Measurements from ENCODE around the genes ZBTB4 and DNAH2.

DNA sequence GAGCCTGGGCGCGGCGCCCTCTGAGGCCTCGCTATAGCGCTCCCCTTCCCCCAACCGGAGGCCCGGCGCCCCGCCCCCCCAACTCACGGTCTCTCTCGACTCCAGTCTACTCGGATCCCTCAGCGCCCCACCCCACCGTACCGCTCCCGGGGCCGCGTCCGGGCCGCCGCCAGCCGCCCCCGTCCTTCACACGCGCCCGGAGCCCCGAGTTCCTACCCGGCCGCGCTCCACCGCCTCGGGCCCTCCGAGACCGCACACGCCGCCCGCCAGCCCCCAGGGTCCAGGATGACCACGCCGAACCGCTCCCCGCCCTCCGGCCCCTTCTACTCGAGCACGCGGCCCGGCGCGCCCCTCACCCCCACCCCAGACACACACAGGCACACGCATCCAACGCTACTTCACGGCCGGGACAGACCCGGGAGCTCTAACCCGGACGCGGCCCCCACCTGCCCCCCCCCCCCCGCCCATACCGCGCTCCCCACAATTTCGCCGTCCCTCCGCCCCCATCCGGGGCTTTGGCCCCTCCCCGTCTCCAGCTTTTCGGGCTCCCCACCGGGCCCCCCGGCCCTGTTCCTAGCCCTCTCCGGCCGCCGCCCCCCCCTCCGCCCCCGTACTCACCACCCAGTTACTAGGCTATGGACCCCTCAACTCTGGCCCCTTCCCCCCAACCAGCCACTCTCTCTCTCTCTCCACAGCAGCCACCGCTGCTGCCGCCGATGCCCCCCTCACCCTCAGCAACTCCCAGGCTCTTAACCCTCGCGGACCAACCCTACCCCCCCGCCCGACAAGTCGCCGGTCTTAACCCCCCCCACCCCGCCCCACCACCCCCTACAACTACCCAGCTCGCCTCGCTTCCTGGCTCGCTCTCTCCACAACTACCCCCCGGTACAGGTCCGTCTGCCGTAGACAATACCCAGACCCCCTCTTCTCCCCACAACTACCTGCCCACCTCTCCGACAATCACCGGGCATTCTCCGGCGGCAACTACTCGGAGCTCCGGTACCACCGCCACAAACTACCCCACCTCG lies 1.1 kb downstream of the PHF23 start:
CAGE:
- cytosol, long polyA minus RNA, result no peak
- cytosol, long polyA plus RNA, result start-site peak on the minus strand centred at position 495 of the sequence, 562 bp wide, 66 and 33 reads in 2 replicates
- long polyA plus RNA, result no peak
- nucleus, long polyA minus RNA, result no peak
- nucleus, long polyA plus RNA, result start-site peak on the minus strand centred at position 425 of the sequence, 66 bp wide, 46 and 33 reads in 2 replicates

GRCh38 chr17:7251854-7252170 lies 203 bp upstream of the ELP5 start:
CAGE:
- cytosol, long polyA minus RNA, result start-site peak on the minus strand at chr17:7251947-7251998, 199 reads
- cytosol, long polyA plus RNA, result start-site peak on the minus strand at chr17:7251968-7252003, 674 and 138 reads in 2 replicates
- long polyA plus RNA, result start-site peak on the minus strand at chr17:7251960-7251992, 97 and 255 reads in 2 replicates
- nucleus, long polyA minus RNA, result start-site peak on the minus strand at chr17:7251972-7251983, 98 reads
- nucleus, long polyA plus RNA, result no peak

DNA sequence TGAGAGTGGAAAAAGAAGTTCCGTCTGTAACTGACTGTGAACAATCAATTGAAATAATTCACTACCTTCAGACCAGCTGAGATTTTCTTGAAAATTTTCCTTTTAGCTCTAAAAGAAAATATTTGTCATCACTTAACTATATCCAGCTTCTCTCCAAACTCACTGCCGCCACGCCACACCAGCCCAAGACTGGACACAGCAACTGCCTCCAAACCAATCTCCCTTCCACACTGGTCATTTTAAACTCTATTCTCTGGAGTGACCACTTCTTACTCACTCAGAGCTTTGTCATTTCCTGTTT lies 3.8 kb upstream of the CLDN7 start:
CAGE:
- cytosol, long polyA minus RNA, result no peak
- cytosol, long polyA plus RNA, result no peak
- long polyA plus RNA, result no peak
- nucleus, long polyA minus RNA, result no peak
- nucleus, long polyA plus RNA, result no peak

DNA sequence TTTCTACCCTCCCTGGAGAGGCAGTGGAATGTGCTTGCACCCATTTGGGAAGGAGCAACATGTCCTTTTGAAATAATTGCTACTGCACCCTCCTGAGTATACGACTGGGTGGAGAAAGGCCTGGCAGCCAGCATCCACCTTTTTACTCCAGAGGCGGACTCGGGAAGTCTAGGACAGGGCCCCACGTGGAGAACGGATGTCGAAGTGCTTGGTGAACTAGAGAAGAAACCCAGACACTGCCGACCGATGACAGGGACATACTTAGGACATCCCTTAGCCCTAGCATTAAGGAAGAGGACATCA lies 3.8 kb downstream of the YBX2 start:
CAGE:
- cytosol, long polyA minus RNA, result no peak
- cytosol, long polyA plus RNA, result no peak
- long polyA plus RNA, result no peak
- nucleus, long polyA minus RNA, result no peak
- nucleus, long polyA plus RNA, result no peak

GRCh38 chr17:7293627-7294323 lies 664 bp downstream of the YBX2 start:
CAGE:
- cytosol, long polyA minus RNA, result no peak
- cytosol, long polyA plus RNA, result no peak
- long polyA plus RNA, result no peak
- nucleus, long polyA minus RNA, result no peak
- nucleus, long polyA plus RNA, result no peak

DNA sequence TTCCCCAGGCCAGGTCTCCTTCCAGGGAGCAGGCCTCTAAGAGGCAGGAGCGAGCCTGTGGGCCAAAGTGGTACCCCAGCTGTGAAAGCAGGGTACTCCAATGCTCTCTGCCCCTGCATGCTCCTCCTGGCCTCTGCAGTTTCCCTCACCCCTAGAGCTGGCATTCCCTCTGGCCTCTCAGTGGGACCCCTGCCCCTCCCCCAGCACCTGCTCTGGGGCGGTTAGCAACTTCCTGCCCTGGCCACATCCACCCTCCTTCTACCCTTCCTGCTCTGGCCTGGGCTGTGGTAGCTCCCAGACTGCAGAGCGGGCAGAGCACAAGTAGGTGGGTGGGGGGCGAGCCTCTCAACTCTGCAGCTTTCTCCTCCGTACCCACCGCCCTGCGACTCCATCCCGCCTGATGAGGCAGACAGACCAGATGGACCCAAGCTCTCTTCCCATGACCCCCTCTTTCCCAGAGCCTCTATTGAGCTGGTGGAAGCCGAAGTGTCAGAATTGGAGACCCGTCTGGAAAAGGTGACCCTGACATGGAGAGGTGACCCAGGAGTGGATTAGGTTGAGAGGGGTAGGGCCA lies 612 bp downstream of the ACAP1 start:
CAGE:
- cytosol, long polyA minus RNA, result no peak
- cytosol, long polyA plus RNA, result no peak
- long polyA plus RNA, result no peak
- nucleus, long polyA minus RNA, result no peak
- nucleus, long polyA plus RNA, result no peak

CAGE:
- cytosol, long polyA minus RNA, result no peak
- cytosol, long polyA plus RNA, result no peak
- long polyA plus RNA, result no peak
- nucleus, long polyA minus RNA, result no peak
- nucleus, long polyA plus RNA, result no peak
Observed at GRCh38 chr17:7405666-7406318, 1.9 kb upstream of the NLGN2 start.

CAGE:
- cytosol, long polyA minus RNA, result no peak
- cytosol, long polyA plus RNA, result no peak
- long polyA plus RNA, result no peak
- nucleus, long polyA minus RNA, result no peak
- nucleus, long polyA plus RNA, result no peak
Observed at GRCh38 chr17:7462640-7463479, 16.6 kb downstream of the ZBTB4 start.

DNA sequence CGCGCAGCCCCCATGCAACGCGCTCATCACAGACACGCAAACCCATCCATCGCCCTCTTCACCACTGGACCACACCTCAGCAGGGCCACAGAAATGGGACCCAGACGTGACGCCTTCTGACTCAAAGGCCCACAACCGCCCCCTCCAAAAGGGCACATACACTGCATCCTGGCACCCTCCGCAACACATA lies 1.1 kb downstream of the ZBTB4 start:
CAGE:
- cytosol, long polyA minus RNA, result no peak
- cytosol, long polyA plus RNA, result no peak
- long polyA plus RNA, result start-site peak on the minus strand centred at position 75 of the sequence, 88 bp wide, 24 and 34 reads in 2 replicates
- nucleus, long polyA minus RNA, result start-site peak on the minus strand centred at position 64 of the sequence, 27 bp wide, 25 reads
- nucleus, long polyA plus RNA, result no peak

CAGE:
- cytosol, long polyA minus RNA, result start-site peak on the minus strand at chr17:7479524-7479582, 72 reads
- cytosol, long polyA plus RNA, result no peak
- long polyA plus RNA, result start-site peak on the minus strand at chr17:7479517-7479607, 43 and 42 reads in 2 replicates
- nucleus, long polyA minus RNA, result start-site peak on the minus strand at chr17:7479349-7479481, 17 reads; start-site peak on the minus strand at chr17:7479565-7479582, 40 reads
- nucleus, long polyA plus RNA, result no peak
Observed at GRCh38 chr17:7478875-7479912, at the start of gene ZBTB4. Gene ZBTB4, minus strand, starts transcription at chr17:7479631.

CAGE:
- cytosol, long polyA minus RNA, result no peak
- cytosol, long polyA plus RNA, result no peak
- long polyA plus RNA, result no peak
- nucleus, long polyA minus RNA, result no peak
- nucleus, long polyA plus RNA, result no peak
Observed at GRCh38 chr17:7510533-7511383, 29.5 kb downstream of the SLC35G6 start.

CAGE:
- cytosol, long polyA minus RNA, result start-site peak on the plus strand at chr17:7514394-7514483, 32 reads
- cytosol, long polyA plus RNA, result no peak
- long polyA plus RNA, result no peak
- nucleus, long polyA minus RNA, result no peak
- nucleus, long polyA plus RNA, result start-site peak on the plus strand at chr17:7514385-7514396, 53 and 59 reads in 2 replicates; start-site peak on the plus strand at chr17:7514470-7514557, 893 and 451 reads in 2 replicates
Observed at GRCh38 chr17:7513955-7514696, 32.9 kb downstream of the SLC35G6 start.

DNA sequence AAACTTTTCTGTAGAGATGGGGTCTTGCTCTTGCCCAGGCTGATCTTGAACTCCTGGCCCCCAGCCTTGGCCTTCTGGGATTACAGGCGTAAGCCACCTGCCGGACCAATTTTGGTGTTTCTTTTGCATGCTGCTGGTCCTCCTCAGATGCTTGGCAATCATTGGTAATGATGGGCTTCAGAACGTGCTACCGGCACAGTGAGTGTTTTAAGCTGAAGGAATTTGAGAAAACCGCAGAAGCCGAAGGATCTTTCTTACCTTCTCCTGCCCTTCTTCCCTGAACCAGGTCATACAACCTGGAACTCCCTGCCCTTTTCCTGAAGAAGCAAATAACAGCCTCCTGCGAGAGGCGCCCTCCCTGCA lies 494 bp upstream of the TNFSF12 start:
CAGE:
- cytosol, long polyA minus RNA, result no peak
- cytosol, long polyA plus RNA, result no peak
- long polyA plus RNA, result no peak
- nucleus, long polyA minus RNA, result no peak
- nucleus, long polyA plus RNA, result no peak

DNA sequence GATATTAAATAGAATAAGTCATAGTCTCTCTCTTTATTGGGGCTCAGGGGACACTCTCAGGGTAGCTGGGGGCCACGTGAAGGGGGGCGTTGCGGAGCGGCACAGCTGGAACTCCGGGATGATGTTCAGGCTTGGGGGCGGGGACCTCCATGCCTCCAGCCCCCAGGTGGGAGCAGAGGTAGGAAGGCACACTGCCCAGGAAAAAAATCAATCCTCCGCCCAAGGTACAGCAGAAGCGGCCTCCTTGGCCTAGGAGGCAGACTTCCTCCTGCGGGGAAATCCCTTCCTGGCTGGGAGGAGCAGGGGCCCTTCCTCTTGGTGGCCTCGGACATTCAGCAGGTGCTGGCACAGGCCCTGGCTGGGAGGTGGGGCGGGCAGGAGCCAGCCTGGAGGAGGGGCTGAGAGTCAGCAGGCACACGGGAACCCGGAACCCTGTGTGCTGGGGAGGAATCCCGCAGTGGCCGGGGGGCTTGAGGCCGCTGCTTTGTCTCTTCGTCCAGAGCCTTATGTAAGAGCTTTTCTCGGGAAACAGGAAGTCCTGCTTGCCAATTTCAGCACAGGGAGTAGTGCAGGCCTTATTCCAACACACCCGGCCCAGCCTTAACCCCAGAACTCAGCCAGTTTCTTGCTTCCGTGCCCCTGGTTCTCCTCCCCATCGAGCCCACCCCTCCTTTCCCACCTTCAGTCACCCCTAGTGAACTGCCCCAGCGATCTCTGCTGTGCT lies 520 bp upstream of the TNFSF13 start:
CAGE:
- cytosol, long polyA minus RNA, result start-site peak on the plus strand centred at position 412 of the sequence, 8 bp wide, 7 reads
- cytosol, long polyA plus RNA, result start-site peak on the plus strand centred at position 613 of the sequence, 640 bp wide, 121 and 9 reads in 2 replicates
- long polyA plus RNA, result no peak
- nucleus, long polyA minus RNA, result no peak
- nucleus, long polyA plus RNA, result start-site peak on the plus strand centred at position 478 of the sequence, 366 bp wide, 54 and 58 reads in 2 replicates

GRCh38 chr17:7578482-7579034 lies 880 bp upstream of the CD68 start:
CAGE:
- cytosol, long polyA minus RNA, result start-site peak on the plus strand at chr17:7578892-7578923, 47 reads
- cytosol, long polyA plus RNA, result no peak
- long polyA plus RNA, result no peak
- nucleus, long polyA minus RNA, result no peak
- nucleus, long polyA plus RNA, result start-site peak on the plus strand at chr17:7578799-7578964, 441 and 406 reads in 2 replicates

CAGE:
- cytosol, long polyA minus RNA, result no peak
- cytosol, long polyA plus RNA, result no peak
- long polyA plus RNA, result no peak
- nucleus, long polyA minus RNA, result no peak
- nucleus, long polyA plus RNA, result no peak
Observed at GRCh38 chr17:7631990-7632198, 2.0 kb downstream of the SHBG start.

CAGE:
- cytosol, long polyA minus RNA, result no peak
- cytosol, long polyA plus RNA, result no peak
- long polyA plus RNA, result no peak
- nucleus, long polyA minus RNA, result no peak
- nucleus, long polyA plus RNA, result no peak
Observed at GRCh38 chr17:7716486-7716736, 1.1 kb upstream of the DNAH2 start.

GRCh38 chr17:7716827-7717925 lies at the start of gene DNAH2:
Gene DNAH2, plus strand, starts transcription at chr17:7717744.
CAGE:
- cytosol, long polyA minus RNA, result no peak
- cytosol, long polyA plus RNA, result no peak
- long polyA plus RNA, result no peak
- nucleus, long polyA minus RNA, result no peak
- nucleus, long polyA plus RNA, result no peak

DNA sequence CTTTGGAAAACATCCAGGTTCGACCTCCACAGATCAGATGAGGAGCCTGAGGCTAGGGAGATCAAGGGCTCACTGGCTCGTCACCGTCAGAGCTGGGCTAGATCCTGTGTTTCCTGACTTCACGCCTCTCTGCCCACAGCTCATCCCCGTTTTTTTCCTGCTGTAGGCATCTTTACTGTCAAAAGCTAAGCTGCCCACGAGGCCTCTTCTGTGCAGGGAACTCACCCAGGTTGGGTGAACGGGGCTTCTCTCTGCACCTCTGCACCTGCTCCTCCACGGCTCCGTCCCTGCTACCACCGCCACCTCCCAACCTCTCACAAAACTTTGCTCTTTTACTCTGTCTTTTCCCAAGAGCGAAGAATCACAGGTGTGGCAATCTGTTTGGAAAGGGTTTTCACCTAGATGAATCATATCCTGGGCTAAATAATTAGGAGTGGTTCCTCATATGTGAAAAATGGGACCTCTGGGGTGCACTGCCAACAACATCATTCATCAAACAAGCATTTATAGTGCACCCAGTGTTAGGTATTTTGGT lies 24.8 kb upstream of the KDM6B start:
CAGE:
- cytosol, long polyA minus RNA, result no peak
- cytosol, long polyA plus RNA, result no peak
- long polyA plus RNA, result no peak
- nucleus, long polyA minus RNA, result no peak
- nucleus, long polyA plus RNA, result no peak

CAGE:
- cytosol, long polyA minus RNA, result start-site peak on the plus strand at chr17:7849881-7850191, 11 reads
- cytosol, long polyA plus RNA, result no peak
- long polyA plus RNA, result no peak
- nucleus, long polyA minus RNA, result no peak
- nucleus, long polyA plus RNA, result no peak
Observed at GRCh38 chr17:7849833-7850686, 4.8 kb upstream of the TMEM88 start.

Data from keratinocyte (primary cell).